ENCODE data around the gene HNRNPUL1.

GRCh38 chr19:40567799-40568487 lies 8.7 kb upstream of the SHKBP1 start:
- RRBS, result 2% methylated on average over 24 of the region's 67 CpGs

- RRBS, result no CpG with 5 or more reads among the region's 15 CpGs
Observed at GRCh38 chr19:40588490-40588939, 11.8 kb downstream of the SHKBP1 start.

GRCh38 chr19:40599292-40599823 lies 1.8 kb upstream of the LTBP4 start:
- RRBS, result no CpG with 5 or more reads among the region's 9 CpGs

GRCh38 chr19:40603023-40603389 lies 1.8 kb downstream of the LTBP4 start:
- RRBS, result no CpG with 5 or more reads among the region's 3 CpGs

DNA sequence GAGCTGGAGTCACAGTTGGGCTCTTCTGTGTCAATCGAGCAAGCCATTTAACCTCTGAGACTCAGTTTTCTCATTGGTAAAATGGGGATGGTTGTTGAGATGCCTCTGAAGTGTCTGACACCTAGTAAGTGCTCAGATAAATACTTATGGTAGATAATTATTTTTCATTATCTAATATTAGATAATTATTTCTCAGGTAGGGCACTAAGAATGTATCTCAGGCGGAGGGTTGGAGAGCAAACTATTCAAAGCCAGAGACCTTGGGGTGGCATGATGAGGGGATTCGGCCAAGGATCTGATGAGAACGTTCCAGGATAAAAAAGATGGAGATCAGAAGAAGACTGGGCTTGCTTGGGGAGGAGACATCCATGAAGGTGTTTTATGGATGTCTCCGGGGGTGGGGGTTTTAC lies 7.9 kb downstream of the LTBP4 start:
- RRBS, result 41% methylated on average over 1 of the region's 5 CpGs

- RRBS, result 93% methylated on average over 5 of the region's 18 CpGs
Observed at GRCh38 chr19:40622202-40622767, 21.1 kb downstream of the LTBP4 start.

DNA sequence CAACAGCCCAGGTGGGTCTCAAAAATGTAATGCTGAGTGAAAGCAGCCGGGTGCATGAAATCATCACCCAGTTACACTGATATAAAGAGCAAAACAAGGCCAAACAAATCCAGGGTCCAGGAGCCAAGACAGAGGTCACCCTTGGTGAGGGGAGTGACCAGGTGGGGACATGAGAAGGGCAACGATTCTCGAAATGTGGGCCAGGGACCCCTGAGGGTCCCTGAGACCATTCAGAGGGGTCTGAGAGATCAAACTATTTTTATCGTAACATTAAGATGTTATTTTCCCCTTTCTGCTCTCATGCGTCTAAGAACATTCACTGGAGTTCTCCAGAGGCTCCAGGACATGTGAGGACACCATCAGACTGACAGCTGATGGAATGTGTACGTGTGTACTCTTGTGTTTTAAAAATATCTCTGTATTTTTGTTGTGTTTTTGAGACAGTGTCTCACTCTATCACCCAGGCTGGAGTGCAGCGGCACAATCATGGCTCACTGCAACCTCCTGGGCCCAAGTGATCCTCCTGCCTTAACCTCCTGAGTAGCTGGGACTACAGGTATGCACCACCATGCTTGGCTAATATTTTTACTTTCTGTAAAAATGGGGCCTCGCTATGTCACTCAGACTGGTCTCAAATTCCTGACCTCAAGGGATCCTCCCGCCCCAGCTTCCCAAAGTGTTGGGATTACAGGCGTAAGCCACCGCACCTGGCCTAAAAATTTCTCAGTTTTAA lies 10.5 kb downstream of the COQ8B start:
- RRBS, result no CpG with 5 or more reads among the region's 11 CpGs

DNA sequence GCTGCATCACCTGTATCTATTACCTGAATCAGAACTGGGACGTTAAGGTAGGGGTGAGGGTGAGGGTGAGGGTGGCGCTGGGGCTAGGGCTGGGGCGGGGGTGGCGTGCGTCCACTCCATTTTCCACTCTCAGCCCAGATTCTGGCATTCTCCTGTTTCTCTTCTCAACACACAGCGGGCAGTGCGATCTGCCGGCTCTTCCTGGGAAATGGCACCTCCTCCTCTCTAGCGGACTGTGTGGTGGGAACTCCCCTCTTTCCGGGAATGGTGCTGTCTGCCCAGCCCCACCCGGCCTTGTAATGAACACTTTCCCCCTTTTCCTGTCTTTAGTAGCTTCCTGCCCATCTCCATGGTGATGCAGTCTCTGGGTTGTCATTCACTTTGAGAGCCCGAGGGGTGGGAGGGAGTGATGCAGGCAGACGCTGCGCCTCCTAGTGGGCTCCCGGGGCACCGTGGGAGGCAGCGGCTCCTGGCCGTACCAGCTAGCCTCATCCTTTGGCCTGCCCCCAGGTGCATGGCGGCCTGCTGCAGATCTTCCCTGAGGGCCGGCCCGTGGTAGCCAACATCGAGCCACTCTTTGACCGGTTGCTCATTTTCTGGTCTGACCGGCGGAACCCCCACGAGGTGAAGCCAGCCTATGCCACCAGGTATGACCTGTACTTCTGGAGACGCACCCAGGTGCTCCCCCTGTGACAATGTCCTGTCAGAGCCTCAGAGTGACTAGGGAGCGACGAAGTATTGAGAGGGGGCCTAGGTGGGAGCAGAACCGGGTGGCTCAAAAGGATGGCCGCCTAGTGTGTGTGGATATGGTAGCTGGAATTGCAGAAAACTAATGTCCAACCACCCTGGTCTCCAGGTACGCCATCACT lies 7.9 kb downstream of the EGLN2 start:
- RRBS, result 4% methylated on average over 9 of the region's 32 CpGs

GRCh38 chr19:40822515-40823234 lies 23.7 kb downstream of the EGLN2 start:
- RRBS, result no CpG with 5 or more reads among the region's 11 CpGs

- RRBS, result no CpG with 5 or more reads among the region's 3 CpGs
Observed at GRCh38 chr19:40864641-40864943, 14.3 kb upstream of the CYP2A6 start.

DNA sequence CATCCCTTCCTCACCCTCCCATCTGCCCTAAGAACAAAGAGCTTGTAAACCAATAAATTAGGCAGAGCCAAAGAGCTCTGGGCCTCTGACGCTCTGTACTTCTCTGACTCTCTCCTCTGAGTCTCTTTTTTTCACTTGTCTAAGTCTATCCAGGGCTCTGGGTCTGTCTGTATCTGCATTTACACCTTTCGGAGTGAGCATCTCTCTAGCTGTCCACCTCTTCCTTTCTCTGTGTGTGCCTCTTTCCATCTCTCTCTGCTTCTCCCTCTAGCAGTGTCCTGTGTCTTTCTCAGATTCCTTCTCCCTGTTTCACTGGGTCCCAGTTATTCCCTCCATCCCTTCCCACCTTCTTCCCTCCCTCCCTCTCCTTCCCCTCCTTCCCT lies 32.0 kb upstream of the CYP2B6 start:
- RRBS, result no CpG with 5 or more reads among the region's 2 CpGs

- RRBS, result no CpG with 5 or more reads among the region's 4 CpGs
Observed at GRCh38 chr19:40982470-40983215, 8.4 kb upstream of the CYP2B6 start.

DNA sequence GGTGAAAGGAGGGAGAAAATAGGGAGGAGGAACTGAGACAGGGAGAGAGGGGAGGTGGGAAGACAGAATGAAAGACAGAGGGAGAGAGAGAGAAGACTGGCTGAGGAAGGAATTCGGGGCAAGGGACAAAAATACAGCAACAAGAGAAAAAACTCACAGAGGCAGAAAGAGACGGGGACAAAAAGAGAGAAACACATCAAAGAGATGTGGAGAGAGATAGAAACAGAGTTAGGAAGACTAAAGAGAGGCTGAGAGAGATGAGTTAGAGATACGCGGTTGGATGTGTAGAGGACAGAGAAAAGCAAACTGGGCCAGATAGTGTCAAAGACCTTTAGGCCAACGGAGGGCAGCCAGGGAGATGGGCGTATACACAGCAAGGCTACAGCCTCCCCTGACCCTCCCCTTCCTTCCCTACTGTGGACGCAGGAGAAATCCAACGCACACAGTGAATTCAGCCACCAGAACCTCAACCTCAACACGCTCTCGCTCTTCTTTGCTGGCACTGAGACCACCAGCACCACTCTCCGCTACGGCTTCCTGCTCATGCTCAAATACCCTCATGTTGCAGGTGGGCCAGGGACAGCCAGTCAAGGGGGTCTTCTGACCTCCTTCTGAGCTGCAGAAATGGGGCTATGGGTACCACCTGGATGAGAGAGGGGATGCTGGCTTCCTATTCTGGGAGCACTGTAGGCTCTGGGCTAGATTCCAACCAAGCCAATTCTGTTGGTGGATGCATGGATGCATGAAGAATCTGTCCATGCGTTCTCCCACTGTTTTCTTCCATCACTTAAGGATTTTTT lies 18.7 kb downstream of the CYP2B6 start:
- RRBS, result no CpG with 5 or more reads among the region's 13 CpGs

DNA sequence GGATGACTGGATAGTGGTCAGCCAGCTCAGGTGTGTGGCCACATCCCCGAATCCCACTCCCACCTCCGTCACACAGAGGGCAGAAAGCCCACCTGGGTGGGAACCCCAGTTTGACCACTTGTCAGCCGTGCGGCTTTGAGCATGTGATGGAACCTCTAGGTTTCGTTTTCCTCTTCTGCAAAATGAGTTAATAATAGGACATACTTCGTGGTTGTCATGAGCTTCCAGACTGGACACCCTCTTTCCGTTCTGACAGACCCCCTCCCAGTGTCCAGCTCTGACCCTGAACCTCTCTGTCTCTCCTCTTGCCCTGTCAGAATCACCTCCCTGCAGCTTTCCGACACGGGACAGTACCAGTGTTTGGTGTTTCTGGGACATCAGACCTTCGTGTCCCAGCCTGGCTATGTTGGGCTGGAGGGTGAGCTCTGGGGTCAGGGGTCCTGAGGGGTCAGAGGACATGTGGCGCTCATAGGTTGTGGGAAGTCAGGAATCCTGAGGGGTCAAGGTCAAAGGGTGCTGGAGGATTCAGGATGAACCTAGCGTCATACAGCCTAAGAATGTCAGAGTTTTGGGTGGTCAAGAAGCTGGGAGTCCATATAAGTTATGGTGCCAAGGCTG lies 1.9 kb downstream of the AXL start:
- RRBS, result no CpG with 5 or more reads among the region's 12 CpGs

DNA sequence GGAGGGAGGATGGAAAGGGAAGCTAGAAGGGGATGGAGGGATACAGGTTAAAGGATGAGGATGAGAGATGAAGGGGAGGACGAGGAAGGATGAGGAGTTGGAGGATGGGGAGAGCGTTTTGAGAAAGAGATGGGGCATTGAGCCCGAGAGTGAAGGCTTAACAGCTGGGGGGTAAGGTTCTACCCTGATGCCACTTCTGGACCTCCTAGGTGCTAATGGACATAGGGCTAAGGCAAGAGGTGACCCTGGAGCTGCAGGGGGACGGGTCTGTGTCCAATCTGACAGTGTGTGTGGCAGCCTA lies 19.9 kb downstream of the AXL start:
- RRBS, result no CpG with 5 or more reads among the region's 4 CpGs

GRCh38 chr19:41264276-41264649 lies at the start of gene HNRNPUL1:
HNRNPUL1 (plus strand) TSS chr19:41264372.
- RRBS, result 2% methylated on average over 1 of the region's 37 CpGs

DNA sequence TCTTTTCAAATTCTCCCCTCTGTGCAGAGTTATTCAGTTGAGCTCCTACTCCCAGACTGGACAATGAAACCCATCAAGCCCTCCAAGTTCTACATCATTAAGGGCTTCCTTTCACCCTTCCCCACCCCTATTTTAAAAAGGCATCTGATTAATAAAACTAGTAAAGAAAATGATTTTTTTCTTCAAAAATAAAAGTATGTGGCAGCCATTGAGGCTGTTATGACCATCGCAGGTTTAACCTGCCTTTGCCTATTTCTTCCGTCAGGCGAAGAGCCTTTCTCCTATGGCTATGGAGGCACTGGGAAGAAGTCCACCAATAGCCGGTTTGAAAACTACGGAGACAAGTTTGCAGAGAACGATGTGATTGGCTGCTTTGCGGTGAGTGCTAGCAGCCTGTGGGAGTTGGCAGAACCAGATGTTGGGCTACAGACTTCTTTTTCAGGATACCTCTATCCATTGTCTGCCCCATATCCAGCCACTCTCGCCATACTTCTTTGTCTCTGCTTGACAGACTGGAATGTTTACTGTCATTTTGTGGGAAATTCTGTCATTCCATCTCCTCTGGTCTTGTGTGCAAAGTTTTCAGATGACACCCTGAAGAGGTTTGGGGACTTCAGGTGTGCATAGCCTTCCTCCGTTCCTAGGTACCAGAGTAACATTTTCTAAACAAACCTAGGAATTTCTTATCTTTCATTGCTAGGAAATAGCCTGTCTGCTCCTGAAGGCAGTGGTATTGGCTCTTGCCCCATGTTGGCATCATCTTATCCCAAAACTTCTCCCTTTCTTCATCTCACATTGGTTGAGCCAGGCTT lies 16.9 kb downstream of the HNRNPUL1 start:
- RRBS, result no CpG with 5 or more reads among the region's 9 CpGs

DNA sequence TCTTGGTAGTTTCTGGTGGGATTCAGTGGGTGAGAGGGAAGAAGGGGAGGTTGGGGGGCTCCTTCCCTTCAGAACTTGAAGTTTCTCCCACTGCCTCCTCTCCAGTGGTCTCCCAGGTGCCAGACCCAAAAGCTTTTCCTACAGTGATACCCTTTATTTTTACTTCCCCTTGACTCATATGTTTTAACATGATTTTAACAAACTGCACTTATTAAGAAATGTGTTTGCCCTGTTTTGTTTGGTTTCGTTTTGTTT lies 2.7 kb upstream of the CCDC97 start:
- RRBS, result no CpG with 5 or more reads among the region's 1 CpG

- RRBS, result no CpG with 5 or more reads among the region's 13 CpGs
Observed at GRCh38 chr19:41321449-41322354, 11.7 kb downstream of the CCDC97 start.

GRCh38 chr19:41330658-41331475 lies 20.9 kb downstream of the CCDC97 start:
- RRBS, result no CpG with 5 or more reads among the region's 43 CpGs